HL-60 (cell line): ENCODE measurements around the genes OR5K1, TMEM45A and PCNP.

GRCh38 chr3:97481499-97481940, 283.0 kb upstream of the ARL6 start:
- RRBS = no CpG with 5 or more reads among the region's 26 CpGs

- RRBS = no CpG with 5 or more reads among the region's 4 CpGs
Measured at GRCh38 chr3:97874303-97875066, 52.7 kb downstream of the CRYBG3 start.

DNA sequence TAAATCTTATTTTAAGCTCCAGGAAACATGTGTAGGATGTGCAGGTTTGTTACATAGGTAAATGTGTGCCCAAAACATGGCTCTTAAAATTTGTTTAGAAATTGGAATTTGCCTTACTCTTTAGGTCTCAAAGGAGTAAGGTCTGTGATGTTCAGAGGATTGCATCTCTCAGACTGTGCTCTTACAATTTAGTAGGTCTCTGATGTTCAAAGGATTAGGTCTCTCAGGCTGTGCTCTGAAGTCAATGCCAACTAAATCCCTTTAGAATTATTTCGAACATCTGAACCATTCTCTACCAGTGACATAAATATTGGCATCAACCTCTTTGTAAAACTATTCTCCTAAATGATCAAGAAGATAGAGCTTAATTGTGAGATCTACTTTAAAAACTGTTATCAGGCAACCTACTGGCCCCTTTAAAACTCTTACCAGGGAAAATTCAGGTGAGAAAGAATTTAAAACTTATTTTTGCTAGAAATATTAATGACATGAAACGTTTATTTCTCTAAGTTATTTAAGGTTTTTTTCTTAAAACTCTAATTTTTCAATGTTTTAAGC, at the start of gene OR5K1:
Gene OR5K1 (plus strand): TSS at position 337 of the 558 bp plus-strand sequence.
- RRBS = no CpG with 5 or more reads among the region's 2 CpGs

- RRBS = no CpG with 5 or more reads among the region's 15 CpGs
Measured at GRCh38 chr3:98522019-98522498, 643 bp downstream of the CLDND1 start.

DNA sequence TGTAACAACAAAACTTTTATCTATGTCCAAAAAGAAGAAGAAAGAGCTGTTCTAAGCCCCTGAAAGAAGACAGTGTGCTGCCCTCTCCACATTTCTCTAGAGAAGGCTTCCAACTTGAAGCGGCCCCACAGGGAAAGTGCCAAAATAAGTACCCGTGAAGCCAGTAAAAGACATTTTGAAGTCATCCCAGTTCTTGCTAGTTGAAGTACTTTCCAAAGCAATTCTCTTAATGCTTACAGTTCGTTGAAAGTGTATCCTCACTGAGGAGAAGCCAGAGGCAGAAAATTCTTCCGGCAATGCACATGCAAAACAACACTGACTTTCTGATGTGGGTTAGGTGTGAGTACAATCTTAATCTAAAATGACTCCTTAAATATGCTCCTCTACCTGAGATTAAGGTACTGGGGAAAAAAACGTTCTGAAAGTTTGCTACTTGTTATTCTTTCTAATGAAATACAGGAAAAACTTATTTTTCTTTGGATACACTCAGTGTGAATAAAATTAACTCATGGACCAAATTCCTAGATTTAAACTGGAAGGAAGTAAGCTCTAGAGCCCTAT, 21.4 kb downstream of the GPR15 start:
- RRBS = no CpG with 5 or more reads among the region's 5 CpGs

DNA sequence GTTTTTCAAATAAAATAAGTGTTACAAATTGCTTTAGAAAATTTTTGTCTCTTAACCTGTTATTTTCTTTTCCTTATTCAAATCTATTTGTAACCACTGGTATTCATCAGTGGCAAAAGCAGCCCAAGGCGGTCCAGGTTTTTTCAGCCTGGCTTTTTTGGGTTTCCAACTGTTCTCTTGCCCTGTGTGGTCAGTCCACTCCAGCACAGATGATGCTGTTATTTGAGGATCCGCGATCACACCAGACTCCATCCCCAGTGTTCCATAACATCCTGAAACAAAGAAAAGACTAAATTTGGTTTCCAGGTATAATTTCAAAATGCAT, 56.0 kb downstream of the ST3GAL6 start:
- RRBS = no CpG with 5 or more reads among the region's 3 CpGs

DNA sequence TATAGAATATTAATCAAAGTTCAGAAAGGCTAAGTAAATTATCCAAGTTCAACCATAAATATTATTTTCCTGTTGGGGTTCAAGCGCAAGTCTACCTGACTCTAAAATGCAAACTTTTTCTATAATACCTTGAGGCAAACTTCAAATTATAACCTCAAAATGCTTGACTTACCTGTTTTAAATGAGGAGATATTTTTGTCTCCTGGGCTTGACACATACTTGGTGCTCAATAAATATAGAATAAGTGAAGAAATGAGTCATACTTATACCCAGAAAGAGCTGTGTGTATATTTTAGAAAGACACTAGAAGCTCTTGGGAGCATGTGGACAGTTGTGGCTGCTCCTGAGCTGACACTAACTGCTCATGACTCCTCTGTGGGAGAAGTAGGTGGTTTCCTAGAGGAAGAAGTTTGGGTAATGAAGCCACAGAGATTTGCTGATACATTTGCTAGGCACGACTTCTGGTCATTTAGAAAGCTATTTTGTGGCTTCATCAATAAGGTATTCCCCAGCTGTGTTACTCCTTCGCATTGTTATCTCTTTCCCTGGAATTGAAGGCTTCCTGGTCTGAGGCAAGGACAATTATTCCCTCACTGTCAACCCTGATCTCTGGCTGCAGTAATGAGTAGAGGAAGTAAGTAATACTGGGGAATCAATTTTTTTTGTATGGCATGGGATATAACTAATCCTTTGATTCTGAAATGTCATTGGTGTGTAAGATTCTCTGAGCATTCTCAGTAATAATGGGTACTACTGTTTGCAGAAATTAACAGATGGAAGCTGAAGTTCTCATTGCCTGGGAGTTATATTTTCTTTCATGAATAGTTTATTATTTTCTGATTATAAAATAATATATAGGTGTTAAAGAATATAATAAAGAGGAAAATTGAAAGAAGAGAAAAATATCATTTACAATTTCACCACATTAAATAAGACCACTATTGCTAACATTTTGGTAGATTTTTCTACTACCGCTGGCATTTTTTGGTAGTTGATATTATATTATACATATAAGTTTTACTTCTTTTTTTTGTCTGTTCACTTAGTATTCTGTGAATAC, 79.6 kb upstream of the DCBLD2 start:
- RRBS = no CpG with 5 or more reads among the region's 4 CpGs

DNA sequence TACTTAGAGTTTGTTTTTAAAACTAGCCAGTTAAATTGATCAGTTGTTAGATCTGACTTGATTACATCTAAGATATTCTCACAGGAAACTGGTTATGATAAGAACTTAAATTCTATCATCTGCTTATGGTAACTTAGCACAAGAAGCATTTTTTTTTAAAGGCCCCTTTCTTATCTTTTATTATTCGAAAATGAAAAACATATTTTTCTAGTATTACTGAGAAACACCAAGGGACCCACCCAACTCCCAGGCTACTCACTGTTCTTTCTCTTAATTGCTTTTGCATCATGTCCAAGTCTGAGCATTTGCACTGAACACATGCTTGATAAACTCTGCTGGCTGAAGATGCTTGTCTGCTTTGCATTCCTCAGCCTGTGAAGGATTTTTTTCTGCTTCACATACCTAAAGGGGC, 84.4 kb upstream of the DCBLD2 start:
- RRBS = no CpG with 5 or more reads among the region's 1 CpG

DNA sequence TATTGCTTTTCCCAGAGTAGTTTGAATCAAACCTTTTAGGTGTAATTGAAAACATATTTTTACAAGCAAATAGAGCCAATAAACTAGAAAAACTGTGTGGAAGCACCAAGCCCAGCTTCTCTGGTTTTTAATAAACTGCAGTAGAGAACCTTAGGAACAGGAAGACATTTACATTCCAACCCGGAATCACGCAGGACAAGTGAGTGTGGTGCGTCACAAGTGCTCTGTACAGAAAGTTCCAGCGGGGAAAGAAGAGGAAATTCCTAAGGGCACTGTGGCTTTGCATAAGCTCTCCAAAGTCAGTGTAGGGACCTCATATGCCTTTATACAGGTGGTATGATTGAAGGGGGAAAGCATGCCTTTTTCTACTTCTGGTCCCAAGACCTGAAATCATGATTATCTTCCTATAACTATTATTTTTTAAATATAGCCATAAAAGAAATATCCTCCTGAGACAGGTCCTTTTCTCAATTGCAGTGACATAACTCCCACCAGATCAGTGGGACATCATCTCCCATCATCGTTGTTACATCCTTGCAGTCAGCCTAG, 21.6 kb downstream of the COL8A1 start:
- RRBS = no CpG with 5 or more reads among the region's 5 CpGs

DNA sequence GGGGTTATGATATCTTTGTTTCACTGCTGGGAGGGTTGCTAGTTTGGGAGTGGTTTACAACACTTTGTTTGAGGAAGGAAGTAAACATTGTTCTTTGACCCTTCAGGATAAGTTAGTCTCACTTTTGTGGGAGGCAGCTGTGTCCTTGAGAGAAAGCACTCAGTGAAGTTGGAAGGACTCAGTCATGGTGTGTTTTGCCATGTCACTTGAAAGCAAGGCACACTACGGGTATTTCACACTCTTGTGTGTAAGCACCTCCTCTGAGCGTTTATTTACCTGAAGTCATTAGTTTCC, 103.3 kb downstream of the CMSS1 start:
- RRBS = no CpG with 5 or more reads among the region's 2 CpGs

- RRBS = no CpG with 5 or more reads among the region's 1 CpG
Measured at GRCh38 chr3:100041014-100041146, 73.4 kb downstream of the FILIP1L start.

GRCh38 chr3:100492353-100493181, at the start of gene TMEM45A:
TMEM45A (plus strand) TSS chr3:100492619.
- RRBS = 3% methylated on average over 13 of the region's 46 CpGs

- RRBS = 3% methylated on average over 21 of the region's 68 CpGs
Measured at GRCh38 chr3:101574118-101575219, at the start of gene PCNP. PCNP (plus strand) TSS chr3:101574180.

DNA sequence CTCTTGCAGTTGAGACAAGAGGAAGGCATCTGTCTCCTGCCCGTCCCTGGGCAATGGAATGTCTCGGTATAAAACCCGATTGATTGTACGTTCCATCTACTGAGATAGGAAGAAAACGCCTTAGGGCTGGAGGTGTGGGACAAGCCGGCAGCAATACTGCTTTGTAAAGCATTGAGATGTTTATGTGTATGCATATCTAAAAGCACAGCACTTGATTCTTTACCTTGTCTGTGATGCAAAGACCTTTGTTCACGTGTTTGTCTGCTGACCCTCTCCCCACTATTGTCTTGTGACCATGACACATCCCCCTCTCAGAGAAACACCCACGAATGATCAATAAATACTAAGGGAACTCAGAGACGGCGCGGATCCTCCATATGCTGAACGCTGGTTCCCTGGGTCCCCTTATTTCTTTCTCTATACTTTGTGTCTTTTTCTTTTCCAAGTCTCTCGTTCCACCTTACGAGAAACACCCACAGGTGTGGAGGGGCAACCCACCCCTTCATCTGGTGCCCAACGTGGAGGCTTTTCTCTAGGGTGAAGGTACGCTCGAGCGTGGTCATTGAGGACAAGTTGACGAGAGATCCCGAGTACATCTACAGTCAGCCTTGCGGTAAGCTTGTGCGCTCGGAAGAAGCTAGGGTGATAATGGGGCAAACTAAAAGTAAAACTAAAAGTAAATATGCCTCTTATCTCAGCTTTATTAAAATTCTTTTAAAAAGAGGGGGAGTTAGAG, 6.0 kb upstream of the RPL24 start:
- RRBS = no CpG with 5 or more reads among the region's 23 CpGs

GRCh38 chr3:101693472-101694027, 7.0 kb upstream of the RPL24 start:
- RRBS = no CpG with 5 or more reads among the region's 15 CpGs

GRCh38 chr3:101784815-101785797, 6.1 kb downstream of the NXPE3 start:
- RRBS = no CpG with 5 or more reads among the region's 10 CpGs

DNA sequence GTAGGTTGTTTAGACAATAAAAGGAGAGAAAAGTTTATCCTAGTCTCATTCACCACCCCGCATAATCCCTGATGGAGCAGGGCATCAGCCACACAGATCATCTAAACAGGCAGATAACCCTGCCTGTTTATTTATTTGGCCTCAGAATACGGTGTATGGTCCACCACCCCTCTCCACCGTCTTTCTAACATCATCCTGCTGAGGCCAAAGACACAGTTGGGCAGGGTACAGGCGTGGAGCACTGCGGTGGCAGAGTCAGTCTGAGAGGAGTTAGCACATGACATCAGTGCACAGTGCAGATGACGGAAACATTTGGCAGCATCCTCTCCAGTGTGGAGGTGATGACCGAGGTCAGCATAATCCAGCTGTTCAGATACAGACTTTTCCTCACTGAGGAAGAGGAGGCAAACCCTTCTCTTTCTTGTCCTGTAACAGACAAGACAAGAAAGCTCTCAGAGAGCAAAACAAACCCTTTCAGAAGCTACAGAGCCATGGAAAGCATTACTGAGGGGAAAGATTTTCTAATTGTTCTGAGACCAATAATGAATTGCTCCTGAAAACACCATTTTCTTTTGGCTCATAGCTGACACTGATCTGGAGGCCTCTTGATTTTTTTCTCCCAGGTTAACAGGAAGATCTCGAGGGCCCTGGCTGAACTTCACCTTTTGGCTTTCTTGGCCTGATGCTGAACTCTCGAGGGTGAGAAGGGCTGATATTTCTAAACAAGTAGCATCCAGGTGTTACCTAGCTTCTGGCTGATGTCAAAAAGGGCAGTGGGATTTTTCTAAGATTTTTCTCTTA, 20.1 kb upstream of the NFKBIZ start:
- RRBS = no CpG with 5 or more reads among the region's 9 CpGs

DNA sequence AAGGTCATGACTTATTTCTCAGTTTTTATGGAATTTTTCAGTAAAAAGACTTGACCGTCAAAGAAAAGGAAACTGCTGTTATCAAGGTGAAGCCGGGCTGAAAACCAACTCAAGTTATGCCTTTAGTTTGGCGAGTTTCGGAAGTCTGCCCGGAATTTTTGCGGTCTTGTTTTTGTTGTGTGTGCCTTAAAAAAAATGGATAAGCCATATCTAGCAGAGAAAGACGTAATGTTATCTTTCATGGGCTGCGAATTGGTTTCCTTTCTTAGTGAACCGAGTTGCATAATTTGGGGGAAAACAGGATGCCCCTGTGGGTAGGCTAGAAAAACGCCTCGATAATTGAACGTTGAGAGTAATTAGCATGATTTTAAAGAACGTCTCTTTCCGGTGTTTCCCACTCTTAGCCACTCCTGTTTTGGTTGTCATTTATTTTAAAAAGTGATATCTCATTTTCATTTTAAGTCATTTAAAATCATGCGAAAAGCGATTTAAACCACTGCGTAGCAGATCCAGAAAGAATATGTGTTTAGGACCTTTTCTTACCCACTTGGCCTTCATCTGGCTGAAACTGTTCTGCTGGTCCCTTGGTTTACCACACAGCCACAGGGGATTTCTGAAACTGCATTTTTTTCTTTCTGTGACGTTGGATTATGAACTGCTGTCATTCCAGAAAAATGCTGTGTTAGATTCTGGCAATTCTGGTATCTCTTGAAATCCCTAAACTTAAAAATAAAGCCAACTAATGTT, 1.2 kb downstream of the NFKBIZ start:
- RRBS = no CpG with 5 or more reads among the region's 18 CpGs

DNA sequence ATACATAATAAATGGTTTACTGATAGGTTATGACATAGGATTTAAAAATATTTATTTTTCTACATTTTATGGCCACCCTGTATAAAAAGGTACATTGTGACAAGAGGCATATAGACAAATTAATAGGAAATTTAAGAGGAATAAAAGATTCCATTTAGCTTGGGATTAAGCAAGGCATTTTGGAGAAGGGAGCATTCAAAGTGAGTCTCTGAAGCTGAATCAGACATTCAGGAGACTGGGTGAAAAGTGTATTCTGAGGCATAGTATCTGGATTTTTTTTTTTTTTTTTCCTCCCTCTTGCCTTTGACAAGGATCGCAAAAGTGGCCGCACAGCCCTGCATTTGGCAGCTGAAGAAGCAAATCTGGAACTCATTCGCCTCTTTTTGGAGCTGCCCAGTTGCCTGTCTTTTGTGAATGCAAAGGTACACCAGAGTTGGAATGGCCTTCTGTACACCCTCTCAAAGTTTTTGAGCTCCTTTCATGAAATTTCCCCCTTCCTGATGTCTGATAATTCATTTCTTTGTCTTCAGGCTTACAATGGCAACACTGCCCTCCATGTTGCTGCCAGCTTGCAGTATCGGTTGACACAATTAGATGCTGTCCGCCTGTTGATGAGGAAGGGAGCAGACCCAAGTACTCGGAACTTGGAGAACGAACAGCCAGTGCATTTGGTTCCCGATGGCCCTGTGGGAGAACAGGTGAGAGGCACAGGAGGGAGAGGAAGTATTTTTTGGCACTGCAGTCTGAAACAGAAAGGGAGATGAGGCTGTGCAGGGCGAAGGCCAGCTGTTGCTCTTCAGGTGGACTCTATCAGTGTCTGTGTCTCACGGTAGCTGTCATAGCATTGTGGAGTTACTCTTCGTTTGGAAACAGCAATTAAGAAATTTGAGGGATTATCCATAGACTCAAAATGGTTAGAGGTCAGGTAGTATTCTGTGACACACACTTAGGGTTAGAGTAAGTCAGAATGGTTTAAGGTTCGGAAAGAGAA, 7.7 kb downstream of the NFKBIZ start:
- RRBS = no CpG with 5 or more reads among the region's 12 CpGs

DNA sequence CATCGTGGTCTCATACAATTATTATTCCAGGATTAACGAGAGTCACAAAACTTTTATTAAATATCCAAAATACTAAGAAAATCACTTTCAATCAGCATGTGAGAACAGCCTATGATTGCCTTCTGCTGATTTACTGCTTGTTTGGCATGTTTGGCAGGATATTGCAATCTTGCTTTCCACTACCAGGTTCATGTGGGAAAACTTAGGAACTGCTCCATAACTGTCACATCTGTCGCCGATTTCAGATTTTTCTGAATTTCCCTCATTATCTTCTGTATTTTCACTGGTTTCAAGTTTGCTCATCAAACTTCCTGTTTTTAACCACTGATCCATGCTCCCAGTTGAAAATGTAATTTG, 93.0 kb downstream of the NFKBIZ start:
- RRBS = no CpG with 5 or more reads among the region's 4 CpGs